Sternocleidomastoid (tissue), 1 donor: ENCODE results near the genes TBC1D30 and IFNG.

DNA sequence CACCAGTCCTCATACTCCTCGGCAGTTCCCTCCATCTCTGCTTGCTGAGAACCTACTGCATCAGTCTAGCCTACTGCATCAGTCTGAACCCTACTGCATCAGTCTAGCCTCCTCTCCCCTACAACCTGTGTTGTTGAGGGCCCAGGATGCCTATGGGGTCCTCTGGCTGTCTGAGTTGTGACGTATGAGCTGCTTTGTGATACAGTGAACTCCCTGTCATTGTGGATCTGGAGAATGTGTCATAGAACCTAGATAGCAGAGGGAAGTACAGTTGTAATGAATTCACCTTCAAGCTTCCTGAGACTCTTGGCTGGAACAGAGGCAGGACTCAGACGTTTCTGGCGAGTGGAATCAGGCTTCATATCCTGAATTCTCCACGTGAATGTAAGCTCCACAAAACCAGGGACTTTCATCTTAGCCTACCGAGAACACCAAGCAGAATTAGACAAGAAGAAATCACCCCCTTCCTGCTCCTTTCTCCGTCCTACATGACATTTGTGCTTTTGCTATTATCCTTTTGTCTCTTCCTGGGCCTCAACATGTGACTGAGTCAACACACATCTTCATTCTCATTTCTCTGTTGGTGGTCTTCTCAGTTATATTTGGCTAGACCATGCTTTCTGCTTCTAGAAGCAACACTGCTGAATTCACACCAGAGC lies 17.1 kb downstream of the TBK1 start:
- PRO-cap: no peak

DNA sequence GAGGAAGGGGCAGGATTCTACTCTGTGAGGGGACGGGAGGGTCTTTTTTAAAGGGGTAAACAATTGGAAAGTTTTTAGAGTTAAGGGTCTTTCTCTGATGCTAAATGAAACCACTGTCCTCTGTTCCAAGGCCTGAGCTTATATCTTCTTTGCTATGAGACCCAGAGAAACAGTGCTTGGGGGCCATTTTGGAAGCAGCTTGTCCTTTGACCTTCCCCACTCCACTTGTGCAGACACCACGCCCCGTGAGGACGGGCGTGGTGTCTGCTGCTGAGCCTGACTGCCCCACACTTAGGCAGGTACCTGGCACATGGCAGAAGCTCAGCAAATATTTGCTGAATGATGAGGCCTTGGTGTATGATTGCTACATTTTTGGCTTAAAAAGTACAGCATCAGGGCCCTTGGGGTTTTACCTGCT lies 69.9 kb downstream of the RASSF3 start:
- PRO-cap: no peak

- PRO-cap: no peak
Measured at GRCh38 chr12:64687967-64688881, 71.0 kb downstream of the GNS start.

DNA sequence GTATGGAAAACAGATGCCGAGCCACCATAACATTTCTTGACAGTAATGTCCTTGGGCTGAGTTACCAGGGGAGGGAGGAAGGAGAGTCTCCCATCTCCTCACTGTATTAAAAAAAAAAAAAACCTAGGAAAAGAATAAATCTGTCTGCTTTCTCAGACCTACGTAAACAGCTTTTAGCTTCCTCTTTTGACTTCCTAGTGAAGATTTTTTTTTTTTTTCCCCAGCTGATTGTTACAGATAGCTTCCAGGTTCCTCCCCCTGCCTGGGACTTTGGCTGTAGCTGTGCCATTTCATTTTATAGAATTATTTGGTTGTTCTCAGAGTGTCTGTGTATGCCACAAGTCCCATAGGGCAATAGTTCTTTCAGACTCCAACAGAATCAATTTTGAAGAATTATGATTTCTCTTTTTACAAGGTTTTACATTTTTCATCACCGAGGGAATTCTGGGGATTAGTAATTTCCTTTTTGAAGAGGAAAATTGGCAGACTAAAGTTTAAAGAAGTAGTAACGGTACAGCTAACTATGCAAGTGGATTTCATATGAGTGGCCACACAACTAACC lies 23.1 kb upstream of the GNS start:
- PRO-cap: no peak

DNA sequence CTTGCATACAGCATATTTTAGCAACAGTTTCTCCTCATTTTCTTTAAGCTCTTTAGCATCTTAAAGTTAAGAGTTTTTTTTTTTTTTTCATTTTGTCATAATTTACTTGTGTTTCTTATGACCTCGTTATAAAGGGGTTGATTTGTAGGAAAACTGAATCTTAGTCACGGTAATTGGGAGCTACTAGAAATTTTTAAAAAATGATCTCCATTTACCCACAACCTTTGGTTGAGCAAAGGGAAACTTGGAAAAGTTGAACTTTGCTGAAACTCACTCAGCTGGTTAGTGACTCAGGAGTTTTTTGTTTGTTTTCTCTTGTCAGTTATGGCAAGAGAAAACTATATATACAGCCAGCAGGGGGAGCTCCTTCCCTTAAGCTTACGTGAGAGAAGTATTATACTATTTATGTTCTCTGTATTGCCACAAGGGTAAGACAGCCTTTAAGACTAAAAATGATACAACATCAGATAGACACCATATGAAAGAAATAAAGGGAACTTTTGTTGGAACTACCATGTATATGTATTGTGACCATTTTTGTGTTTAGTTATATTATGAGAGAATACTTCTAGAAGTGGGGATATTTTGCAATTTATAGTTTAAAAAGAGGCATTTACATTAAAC lies 28.3 kb upstream of the TBC1D30 start:
- PRO-cap: no peak

GRCh38 chr12:64824317-64824802 lies at the start of gene TBC1D30:
Gene TBC1D30 (plus strand): TSS chr12:64824647.
- PRO-cap: no peak

GRCh38 chr12:65174662-65175125 lies 5.3 kb downstream of the LEMD3 start:
- PRO-cap: no peak

DNA sequence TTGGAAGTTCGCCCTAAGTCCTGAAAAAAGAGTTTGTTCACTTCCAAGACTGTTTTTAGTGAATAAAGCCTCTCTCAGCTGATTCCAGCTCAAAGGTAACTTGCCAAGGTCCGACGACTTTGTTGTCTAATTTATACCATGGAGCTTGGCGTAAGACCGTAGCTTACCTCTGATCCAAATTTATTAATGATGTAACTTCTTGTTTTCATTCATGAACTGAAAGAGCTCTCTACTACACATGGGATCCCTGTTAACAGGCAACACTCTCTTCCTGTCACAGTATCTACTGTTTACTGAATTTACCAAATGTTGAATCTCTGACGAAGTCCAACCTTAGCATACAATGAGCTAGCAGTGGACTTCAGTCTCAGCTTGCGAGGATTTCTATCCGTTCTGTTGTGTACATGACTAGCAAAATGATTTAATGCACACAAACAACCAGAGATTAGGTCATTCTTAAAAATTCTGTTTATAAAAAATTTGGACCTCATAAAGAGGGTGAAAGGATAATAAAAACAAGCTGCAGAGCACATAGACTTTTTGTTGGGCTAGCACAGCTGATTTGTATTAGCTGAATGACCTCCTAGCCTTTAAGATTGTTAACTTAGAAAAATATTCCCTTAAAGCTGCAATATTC lies 49.1 kb downstream of the MSRB3 start:
- PRO-cap: no peak

GRCh38 chr12:65822572-65823277 lies 1.6 kb upstream of the HMGA2 start:
- PRO-cap: no peak

DNA sequence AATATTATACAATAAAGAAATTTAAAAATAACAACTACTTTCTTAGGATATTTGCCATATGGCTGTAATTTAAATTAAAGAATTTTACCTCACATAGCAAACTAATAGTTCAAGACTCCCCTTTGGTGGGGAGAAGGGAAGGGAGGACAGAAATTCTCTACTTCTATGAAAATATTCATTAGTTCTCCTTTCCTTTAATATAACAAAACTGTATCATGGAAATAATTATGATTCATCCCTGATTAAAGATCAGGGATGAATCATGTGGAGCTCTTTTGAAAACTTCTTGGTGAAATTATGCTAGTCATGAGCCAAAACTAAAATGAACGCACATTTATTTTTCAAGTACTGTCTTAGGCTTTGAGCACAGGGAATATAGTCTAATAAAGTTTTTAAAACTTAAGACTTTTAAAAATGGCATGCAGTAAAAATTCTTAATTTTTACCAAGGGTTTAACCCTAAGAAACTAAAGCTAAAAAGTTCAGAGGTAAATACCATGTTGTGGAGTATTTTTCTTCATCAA lies 17.1 kb downstream of the TMBIM4 start:
- PRO-cap: no peak

DNA sequence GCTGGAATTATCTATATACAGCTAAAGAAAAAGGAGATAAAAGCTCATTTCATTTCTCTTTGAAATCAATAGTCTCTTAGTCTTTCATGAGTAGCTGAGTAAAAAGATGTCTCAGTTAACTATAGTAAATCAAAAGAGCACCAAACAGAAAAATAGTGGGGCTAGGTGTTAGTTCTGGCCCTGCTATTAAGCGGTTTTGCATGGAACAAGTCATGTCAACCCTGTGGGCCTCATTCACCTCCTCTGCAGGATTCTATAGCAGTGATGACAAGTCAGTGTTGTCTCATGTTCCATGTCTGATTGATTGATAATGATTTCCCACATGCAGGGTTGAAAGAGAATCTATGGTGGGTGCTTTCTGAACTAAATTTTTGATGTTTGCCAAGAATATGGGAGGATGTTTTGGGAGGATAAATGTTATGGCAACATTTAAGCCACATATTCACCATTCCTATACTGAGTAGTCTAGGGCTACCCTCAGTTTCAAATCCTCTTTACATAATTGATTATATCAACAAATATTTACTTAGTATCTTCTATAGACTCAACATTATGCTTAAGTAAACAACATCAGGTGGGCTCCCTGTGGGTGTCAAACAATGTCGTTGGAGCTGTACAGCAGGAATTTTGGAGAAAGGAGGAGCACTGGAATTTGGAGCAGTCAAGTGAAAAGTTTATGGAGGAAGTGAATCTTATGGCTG lies 48.6 kb downstream of the IRAK3 start:
- PRO-cap: no peak

DNA sequence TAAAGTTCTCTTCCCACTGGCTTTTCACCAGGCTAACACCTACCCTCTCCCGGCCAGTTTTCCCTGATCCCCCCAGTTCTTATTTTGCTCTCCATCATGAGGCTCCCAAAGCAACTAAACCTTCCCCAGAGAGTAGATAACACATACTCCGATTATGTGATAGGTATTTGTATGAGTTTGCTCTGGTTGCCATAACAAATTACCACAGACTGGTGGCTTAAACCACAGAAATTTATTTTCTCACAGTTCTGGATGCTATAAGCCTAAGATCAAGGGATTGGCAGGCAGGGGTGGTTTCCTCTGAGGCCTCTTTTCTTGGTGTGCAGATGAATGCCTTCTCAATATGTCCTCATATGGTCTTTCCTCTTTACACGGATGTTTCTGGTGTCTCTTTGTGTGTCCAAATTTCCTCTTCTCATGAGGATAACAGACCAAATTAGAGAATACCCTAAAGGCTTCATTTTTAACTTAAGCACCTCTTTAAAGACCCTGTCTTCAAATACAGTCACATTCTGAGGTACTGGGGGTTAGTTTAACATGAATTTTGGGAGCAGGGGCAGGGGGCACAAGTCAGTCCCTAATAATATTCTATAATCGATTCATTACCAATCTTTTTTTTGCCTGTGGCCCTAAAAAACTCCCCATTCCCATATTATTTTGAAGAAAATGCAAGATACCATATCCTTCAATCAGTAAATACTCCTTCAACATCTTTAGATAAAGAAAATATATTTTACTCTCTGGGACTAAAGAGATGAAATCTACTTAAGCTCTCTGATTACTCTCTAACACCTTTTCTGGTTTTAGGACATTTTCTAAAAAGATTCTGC lies 285.9 kb upstream of the GRIP1 start:
- PRO-cap: no peak

DNA sequence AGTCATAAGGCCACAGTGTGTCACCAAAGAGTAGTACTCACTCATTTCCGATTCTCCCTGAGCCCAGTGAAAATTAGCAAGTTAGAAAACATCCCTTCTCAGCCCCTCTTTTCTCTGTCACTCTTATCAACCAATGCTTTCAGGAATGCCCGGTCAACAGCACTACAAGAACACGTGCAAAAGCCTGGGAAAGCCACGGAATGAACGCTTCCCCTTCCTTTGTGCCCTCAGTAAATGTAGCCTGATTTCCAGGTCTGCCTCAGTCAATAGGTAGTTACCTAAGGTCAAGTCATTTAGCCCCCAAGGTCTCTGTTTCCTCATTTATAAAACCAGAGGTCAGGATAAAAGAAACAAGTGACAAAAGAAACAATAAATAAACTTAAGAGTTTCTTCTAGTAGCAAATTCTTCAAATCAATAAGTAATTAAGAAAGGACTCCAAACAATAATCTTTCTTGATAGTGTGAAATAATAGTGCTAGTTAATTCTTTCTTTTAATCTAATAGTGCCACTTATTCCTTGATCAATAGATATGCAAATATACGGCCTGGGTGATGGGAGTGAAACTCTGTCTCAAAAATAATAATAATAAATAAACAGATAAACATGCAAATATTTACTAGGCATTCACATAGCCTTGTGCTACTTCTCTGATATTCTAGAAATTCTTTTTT lies 281.3 kb upstream of the CAND1 start:
- PRO-cap: no peak

DNA sequence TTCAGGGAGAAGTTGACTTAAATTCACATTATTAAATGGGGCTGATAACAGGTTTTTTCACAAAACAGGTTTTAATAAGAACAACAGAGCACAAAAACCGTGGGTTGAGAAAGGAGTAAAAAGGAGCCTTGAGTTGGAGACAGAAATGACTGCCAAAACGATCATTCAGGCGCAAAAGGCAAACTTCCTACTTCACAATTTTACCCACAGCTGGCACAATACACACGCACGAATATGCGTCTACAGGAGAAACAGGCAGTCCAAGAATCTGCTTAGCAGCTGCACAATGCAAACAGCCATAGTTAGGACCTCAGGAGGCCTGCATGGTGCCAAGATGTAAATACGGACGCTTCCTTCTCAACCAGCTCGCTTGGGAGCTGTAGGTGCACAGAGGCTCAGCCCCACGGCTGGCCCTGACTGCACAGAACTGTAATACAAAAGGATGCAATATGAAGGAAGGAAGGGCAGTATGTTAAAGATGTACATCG lies 250.1 kb upstream of the CAND1 start:
- PRO-cap: no peak

GRCh38 chr12:67434361-67435480 lies 165.6 kb downstream of the CAND1 start:
- PRO-cap: no peak

- PRO-cap: no peak
Measured at GRCh38 chr12:67458279-67458661, 189.1 kb downstream of the CAND1 start.

DNA sequence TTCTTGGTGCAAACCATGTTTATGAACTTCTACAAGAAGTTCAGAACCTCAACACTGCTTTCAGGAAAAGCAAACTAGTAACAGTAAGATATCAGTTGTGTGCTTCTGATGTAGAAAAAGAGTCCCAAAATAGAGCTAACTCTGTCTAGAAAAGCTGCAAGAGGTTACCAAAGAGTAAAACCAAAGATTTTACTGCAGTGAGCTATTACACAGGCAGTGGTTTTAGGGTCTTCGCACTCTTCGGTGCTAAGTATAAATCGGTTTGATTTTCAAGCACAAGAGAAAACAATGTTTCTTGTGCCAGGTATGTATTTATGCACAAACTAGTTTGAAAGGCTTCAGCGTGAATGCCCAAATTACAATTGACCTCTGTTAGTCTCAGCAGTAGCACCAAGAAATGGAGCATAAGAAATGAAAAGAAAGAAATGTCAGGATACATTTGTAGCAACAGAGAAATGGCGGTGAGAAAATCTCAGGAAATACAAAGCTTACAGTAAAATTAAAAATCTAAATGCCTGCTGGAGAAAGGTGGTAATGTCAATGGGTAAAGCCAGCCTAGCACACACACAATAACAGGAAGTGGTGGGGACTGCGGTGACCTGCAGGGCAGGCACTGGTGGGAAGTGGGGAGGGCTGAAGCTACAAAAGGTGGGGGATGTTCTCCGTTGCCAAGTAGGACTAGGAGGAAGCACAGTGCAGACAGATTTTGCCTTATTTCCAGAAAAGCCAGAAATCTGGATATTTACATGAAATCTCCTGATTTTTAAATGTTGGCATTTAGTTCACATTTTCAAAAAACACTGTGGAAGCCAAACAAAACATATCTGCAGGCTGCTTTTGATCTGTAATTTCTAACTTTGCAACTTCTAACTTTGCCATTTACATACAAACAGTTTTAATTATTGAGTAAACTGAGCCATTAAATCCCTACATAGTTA lies 17.9 kb upstream of the DYRK2 start:
- PRO-cap: no peak

DNA sequence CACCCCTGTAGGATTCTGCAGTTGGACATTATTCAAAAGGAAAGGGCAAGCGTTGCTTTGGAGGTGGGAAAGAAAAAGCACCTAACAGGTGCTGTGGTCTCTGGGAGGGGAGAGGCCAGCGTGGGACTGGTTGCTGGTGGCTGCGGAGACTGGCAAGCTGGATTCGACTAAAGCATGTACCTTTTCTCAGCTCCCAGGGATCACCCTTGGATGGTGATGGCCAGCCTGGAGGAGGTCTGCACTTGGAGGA lies 1.9 kb downstream of the DYRK2 start:
- PRO-cap: no peak

GRCh38 chr12:68159338-68159966 lies at the start of gene IFNG:
Gene IFNG (minus strand): TSS chr12:68159740.
- PRO-cap: no peak

DNA sequence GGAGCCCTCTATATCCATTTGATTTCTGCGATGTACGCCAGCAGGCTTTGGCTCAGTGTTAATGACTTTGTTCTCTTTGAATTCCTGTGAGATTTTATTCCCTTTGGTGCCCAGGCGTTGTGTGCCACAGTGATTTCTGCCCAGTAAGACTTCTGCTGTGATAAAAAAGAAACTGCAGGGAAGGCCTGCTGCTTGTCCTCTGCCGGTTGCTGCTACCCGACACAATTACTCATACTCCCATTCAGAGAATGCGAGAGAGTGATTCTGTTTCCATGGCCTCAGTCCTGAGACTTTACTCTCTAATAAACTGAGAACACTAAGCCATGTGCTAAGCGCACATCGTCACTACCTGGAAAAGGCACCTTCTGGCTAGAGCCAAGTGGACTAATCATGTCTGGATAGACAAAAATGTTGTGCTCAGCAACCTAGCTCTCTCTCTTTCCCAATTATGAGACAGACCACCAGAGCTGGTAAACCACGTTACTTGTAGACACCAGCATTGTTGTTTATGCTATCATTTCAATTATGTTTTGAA lies 88.5 kb upstream of the MDM1 start:
- PRO-cap: no peak